ENCODE measurements around a stretch of chr7.

GRCh38 chr7:129617365-129618242, 6.1 kb downstream of the NRF1 start:
- RRBS, result no CpG with 5 or more reads among the region's 5 CpGs

DNA sequence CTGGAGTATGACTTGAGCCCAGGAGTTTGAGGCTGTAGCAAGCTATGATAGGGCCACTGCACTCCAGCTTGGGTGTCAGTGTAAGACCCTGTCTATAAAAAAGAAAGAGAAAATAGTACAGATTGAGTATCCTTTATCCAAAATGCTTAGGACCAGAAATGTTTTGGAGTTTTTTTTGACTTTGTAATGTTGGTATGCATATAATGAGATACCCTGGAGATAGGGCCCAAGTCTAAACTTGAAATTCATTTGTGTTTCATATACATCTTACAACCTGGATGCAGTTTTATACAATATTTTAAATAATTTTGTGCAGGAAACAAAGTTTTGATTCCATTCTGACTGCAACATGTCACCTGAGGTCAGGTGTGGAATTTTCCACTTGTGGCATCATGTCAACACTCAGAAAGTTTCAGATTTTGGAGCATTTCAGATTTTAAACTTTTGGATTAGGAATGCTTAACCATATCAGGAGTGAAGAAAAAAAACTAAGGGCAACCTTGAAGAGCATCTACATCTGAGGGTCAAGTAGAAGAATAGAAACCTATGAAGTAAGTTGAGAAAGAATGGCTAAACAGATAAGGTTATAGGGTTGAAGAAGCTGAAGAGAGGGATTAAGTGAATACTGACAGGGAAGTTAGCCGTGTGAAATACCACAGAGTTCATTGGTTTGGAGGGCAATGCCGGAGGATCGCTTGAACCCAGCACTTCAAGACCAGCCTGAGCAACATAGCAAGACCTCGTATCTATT, 7.3 kb downstream of the NRF1 start:
- RRBS, result no CpG with 5 or more reads among the region's 4 CpGs

- RRBS, result no CpG with 5 or more reads among the region's 3 CpGs
Measured at GRCh38 chr7:129638149-129638683, 26.7 kb downstream of the NRF1 start.

DNA sequence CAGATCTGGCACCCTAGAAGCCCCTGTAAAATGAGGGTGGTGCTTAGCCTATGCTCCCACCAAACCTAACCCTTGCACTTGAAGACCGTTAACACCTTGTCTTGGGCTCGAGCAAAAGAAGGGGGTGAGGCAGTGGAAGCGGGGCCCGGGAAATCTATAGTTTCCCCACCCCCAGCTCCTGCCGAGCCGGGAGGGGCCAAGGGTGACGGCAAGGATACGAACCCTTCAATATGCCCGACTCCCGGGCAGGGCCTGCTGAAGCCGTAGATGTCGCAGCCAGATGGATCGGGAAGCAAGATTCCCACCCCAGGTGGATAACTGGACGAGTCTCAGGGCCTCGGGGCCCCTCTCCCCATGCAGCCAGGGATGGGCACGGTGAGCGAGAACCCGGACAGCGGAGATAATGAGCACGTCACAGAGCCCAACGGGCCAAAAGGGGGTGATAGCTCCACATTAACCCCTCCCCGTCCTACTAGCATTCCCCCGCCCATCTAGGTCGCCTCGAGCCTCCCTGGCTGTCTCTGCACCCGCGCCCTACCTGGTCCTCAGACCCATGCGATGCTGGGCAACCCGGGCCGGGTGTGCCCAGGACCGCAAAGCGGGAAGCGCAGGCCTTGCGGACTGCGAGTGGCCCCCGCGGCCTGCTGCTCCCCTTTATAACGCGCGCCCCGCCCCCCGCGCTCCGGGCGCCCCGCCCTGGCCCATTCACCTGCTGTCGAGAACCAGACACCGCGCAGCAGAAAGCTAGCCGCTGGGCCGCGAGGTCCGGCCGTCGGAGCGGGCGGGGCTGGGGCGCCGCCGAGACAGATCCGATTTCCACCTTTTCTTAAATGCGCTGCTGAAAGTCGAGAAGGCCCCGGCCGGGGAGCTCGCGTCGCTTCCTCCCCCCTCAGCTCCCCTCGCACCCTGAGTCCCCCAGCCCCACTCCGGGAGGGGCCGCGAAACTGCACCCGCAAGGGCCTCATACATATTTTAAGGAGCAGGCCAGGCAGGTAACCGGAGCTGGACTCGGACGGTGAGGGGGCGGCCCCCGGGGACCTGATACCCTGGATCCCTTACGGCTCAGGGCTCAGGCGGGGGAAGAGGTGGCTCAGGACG, 170.1 kb downstream of the NRF1 start:
- RRBS, result 80% methylated on average over 26 of the region's 81 CpGs

GRCh38 chr7:129825332-129826203, 127.2 kb downstream of the UBE2H start:
- RRBS, result 3% methylated on average over 18 of the region's 67 CpGs

DNA sequence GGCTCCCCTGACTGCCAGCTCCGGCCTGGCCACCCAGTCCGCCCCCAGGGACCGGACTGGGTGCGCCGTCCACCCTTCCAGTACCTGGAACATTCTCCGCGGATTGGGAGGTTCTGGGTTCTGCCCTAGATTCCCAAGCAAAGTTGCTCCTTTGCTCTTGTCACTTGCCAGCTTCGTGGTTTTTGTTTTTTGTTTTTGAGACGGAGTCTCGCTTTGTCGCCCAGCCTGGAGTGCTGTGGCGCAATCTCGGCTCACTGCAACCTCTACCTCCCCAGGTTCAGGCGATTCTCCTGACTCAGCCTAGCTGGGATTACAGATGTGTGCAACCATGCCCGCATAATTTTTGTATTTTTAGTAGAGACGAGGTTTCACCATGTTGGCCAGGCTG, 126.6 kb downstream of the UBE2H start:
- RRBS, result 5% methylated on average over 1 of the region's 16 CpGs

- RRBS, result 3% methylated on average over 1 of the region's 6 CpGs
Measured at GRCh38 chr7:129950965-129951879, 1.5 kb downstream of the UBE2H start.

DNA sequence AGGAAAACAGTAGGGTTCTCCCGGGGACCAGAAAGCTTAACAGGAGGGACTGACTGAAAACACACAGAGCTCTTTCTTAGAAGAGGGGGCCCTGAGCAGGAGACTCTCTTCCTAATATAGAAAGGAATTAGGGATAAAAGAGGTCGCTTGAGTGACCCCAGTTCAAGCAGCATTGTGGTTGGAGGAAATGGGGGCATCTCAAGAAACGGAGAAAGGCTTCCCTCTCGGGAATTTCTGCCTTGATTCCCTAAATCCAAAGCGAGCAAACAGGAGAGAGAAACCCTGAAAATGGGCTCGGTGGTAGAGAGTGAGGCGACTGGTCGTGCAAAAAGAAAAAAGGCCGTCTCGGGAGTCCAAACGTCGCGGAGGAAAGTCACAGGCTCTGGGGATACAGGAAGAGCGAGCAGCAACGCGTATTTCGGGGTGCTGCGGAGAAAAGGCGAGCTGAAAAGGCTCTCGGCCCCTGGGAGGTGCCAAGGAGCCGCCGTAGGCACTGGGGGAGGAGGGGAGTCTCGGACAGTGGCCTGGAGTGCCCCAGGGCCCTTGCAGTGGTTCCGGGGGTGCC, 798 bp downstream of the UBE2H start:
- RRBS, result no CpG with 5 or more reads among the region's 24 CpGs

DNA sequence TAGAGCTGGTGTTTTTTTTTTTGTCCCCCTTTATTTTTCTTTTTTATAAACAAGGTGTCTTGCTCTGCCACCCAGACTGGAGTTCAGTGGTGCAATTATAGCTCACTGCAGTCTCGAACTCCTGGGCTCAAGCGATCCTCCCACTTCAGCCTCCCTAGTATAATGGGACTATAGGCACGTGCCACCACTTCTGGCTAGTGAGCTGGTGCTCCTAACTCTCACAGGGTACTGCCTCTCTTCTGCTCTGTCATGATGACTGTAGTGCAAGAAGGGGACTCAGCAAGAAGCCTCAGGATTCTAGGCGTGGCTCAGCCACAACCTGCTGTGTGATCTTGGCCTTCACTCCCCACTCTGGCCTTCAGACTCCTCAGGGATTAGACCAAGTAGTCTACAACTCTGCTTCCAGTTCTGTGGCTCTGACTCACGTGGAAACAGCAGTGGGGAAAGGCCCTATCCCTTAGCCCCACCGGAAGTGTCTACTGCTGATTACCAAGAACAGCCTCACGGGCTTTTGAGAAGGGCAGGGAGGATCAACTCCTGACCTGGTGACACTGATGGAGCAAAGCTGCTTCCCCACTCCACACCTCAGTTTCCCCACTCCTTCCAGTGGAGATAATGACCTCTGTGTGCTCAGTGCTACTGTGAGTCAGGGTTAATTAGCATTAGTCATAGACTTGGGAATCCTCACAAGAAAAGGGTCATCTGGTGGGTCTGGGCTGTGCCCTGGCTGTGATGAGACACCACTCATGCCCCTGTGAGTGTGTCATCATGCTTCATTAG, 41.2 kb downstream of the ZC3HC1 start:
- RRBS, result no CpG with 5 or more reads among the region's 7 CpGs

DNA sequence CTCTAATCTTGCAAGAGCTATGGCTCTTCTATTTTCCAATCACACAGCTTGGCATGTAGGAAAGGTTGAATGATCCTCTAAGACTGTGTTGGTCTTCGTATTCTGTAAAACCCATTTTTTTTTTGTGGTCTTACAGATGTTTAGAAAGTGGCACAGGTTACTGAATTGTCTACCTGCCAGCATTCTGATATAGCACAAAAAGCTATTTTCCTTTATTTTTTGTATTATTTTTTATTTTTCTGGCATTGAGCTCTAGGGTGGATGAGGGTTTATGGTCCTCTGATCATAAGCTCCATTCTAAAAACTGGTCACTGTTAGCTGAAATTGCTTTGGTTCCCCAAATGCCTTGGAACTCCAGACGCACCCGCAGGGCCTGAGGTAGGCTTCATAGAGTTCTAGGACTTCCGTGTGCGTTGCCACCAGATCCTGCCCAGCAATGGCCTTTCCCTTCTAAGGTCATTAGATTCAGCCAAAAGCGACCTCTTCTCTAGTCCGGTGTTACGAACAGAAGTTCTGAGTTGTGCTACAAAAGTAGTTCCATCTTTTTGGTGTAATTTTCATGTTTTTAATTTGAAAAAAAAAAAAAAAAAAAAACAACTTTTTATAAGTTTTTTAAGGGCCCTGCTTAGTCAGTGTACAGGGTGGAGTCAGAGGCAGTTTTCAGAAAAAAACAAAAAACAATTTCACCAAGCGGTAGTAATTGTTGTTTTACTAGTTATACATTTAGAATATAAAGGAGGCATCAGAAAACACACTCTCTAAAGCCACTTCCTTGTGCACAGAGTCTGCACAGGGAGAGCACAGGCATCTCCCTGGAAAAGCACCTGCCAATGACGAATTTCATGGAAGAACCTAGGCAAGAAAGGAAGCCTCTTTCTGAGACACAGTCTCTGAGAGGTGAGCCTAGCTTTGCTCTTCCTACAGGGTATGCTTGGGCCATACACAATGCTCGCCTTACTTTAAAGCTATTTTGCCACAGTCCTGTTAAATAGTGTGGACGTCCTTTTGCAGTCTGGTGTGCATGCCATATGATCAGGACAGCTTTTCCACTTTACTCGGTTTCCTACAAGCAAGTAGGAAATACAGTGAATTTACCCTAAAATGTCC, 64.5 kb downstream of the KLHDC10 start:
- RRBS, result no CpG with 5 or more reads among the region's 13 CpGs

DNA sequence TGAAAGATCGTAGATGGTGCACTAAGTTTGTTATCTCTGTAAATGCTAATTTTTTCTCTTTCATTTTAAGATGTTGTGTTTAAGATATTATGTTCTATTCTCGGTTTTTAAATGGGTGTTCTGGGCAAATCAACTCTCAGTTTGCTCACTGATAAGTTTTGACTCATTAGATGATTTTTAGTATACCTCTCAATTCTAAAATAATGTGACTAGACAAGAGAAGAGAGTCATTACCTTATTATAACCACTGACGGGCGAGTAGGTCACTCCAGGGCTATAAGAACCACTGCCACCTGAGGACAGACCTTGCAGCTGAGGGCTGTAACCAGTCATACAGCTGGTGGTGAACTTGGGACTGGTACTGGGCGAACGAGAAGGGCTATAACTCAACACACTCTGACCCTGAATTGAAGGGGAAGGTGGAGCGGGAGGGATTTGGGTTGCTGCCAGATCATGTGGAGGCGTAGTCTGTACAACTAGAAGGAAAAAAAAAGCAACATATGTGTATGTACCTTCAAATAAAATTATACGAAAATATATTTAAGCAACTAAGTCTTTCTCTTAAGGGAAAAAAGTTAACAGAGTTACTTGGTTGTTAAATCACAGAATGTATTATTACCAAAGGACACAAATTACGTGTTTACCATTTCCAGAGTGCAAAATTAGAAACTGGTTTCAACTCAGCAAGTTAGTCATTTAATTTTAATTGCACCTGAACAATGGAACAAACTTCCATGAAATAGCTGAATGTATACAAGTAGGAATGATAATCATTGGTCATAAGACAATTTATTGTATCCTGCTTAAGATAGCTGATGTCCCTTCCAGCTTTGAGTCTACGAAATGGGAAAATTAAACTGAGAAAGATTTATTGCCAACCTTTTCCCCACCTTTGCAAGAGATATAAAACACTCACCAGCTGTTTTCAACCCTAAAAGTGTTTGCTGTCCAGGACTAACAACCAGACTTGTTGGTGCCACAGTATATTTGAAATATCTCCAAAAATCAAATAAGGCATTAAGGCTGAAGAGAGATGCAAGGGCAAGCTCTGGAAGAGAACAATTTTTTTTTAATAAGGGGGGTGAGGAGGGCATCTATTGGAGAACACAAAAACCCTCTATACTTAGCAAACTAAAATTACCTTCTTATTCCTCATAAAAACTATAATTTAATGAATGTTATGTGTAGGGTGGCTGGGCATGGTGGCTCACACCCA, 3.2 kb downstream of the TMEM209 start:
- RRBS, result no CpG with 5 or more reads among the region's 11 CpGs

- RRBS, result no CpG with 5 or more reads among the region's 11 CpGs
Measured at GRCh38 chr7:130385335-130386117, 5.2 kb downstream of the CPA1 start.

DNA sequence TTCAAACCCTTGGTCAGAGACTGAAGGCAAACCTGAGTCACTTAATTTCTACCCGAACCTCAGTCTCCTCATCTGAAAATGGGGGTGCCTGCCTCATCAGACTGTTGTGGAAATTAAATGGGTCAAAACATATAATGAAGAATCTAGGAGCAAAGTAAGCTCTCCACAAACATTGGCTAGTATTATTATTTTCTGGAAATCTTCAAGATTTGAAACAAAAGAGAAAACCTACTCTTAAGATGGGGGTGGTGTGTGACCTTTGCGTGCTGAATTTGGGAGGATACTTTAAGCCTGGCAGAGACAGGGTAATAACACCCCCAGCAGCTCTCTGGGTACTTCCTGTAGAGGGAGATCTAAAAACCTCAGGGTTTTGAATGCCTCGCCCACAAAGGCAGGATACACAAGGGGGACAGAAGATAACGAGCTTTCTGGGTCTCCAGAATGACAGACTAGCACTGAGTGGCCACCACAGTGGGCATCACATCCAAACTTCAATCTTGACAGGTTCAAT, 14.0 kb downstream of the CPA1 start:
- RRBS, result no CpG with 5 or more reads among the region's 4 CpGs

DNA sequence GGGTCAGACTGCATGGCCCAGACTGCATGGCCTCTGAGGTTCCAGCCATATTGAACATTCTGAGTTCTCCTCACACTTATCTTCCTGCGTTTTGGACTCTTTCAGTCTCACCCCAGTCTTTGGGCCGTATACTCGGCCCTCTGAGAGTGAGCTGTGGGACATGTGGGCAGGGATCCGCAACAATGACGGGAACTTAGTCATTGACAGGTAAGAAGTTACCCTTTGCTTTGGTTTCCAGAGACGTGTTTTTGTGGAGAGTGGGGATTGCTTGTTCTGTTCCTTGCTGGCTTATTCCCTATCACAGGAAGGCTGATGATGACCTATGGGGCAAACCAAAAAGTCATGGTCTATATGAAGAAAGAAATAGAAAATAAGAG, 8.8 kb downstream of the MEST start:
- RRBS, result no CpG with 5 or more reads among the region's 6 CpGs

- RRBS, result no CpG with 5 or more reads among the region's 3 CpGs
Measured at GRCh38 chr7:130510911-130511725, 19.2 kb downstream of the MEST start.

- RRBS, result no CpG with 5 or more reads among the region's 5 CpGs
Measured at GRCh38 chr7:130515869-130516930, 24.3 kb downstream of the MEST start.

DNA sequence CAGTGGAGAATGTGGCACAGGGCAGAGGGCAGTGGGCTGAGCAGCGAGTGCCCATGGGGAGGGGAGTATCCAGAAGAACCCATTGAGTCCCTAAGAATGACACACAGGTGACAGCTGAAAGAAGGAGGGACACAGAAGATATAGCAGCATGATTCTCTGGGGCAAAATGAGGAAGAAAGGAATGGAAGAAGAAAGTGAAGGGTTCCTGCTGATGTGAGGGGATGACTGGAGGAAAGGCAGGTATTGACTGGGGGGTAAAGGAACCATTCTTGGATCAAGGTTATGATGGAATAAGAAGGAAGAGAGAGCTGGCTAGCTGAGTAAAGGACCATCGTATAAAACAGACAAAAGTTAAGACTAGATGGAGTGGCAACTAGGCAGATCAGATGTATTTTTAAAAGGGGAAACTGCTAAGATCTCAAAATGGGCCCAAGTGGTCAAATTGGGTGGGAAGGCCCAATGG, 25.1 kb downstream of the MEST start:
- RRBS, result no CpG with 5 or more reads among the region's 2 CpGs

- RRBS, result no CpG with 5 or more reads among the region's 4 CpGs
Measured at GRCh38 chr7:130520648-130521423, 29.0 kb downstream of the MEST start.

DNA sequence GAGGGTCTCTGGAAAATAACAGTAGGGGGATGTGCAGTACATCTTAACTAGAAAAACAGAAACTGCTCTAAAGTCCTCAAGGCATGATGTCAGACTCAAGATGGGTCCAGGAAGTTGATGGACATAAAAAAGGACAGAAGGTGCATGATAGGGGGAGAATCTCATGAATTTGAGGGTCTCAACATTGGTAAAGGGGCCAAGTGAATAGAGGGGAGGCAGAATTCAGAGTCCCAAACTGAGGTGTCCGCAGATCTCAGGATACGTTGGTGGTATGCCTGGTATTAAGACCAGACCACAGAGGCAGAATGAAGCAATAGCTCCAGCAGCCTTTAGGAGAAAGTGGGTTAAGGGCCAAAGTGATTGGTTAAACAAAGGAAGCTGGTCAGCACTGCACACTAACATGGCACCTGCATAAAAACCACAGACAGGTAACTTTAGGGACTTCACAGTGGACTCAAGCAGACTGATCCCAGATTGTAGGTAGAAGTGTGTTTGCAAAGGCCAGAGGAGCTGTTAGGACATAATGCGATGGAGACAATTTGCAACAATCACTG, 37.5 kb downstream of the MEST start:
- RRBS, result no CpG with 5 or more reads among the region's 3 CpGs

DNA sequence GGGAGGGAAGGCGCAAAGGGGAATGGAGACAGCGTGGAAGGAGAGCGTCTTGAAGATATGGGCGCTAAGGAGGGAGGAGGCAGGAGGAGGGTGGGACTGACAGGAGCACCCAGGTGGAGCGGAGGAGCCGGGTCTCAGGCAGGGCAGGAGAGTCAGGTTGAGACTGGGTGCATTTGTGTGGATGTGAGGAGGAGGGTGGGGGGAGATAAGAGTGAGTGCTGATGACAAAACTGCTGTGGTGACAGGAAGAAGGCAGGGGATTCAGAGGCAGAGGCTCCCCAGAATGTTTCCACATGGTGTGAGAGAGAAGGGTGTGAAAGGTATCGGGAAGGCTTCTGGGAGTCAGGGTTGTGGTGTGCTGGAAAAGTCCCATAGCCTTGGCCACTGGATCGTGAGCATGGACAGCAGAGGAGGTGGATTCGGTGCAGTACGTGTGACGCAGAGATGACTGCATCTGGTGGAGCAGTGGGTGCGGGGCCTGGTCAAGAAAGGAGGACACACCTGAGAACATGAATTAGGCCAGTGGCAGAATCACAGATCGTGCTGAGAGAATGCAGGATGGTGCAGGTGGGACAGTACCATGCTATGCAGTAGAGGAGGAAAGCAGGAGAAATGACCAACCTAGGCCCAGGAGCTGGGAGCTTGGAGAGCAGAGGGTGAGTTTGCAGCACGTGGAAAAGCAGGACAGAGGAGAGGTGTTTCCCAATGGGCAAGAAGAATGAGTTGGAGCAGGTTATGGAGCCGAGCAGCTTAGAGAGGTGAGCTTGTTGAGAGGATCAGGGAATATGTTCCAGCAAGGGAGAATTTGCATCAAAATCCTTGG, 40.7 kb downstream of the MEST start:
- RRBS, result no CpG with 5 or more reads among the region's 15 CpGs

Measured in T47D (cell line).